Measurements from ENCODE around the gene IBA57.

DNA sequence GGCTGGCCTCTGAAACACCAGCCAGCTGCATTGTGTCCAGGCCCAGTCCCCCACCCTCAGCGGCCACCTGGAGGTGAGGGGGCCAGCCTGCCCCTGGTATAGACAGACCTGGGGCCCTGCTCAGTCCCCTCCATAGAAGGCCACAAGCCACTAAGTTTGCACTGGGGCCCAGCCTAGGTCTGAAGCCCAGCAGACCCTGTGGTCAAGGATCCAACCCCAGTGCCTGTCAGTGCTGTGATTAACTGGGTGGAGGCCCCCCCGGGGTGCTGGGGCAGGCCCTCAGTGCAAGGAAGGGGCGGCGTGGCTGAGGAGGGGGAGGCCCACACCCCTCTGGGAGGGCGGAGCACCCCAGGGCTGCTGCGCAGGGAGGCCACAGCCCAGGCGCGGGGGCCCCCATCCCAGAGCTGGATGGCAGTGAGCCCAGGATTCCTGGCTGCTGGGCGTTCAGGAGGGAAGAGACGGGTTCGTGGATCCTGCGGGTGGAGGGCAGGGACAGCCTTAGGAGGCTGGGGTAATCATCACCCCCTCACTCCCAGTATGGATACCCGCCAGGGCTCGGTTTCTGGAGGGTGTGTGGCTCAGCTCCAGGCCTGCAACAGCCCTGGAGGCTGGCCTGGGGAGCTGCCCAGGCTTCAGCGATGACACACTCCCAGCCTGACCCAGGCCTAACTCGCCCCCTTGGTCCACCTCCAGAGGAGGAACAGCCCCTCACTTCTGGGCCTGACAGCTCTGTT lies 793 bp downstream of the GJC2 start:
- PRO-cap = no peak

GRCh38 chr1:228165205-228166368 lies at the start of gene IBA57:
IBA57 (plus strand) TSS chr1:228165804.
- PRO-cap = bidirectional peak, plus-strand start at chr1:228165804, minus-strand start at chr1:228165501; unidirectional peak, plus-strand start at chr1:228165804; bidirectional peak, plus-strand start at chr1:228166201, minus-strand start at chr1:228165998

GRCh38 chr1:228217024-228217460 lies 9.2 kb downstream of the OBSCN start:
- PRO-cap = no peak

GRCh38 chr1:228275220-228275714 lies 67.4 kb downstream of the OBSCN start:
- PRO-cap = no peak

GRCh38 chr1:228298148-228298789 lies 90.4 kb downstream of the OBSCN start:
- PRO-cap = no peak

DNA sequence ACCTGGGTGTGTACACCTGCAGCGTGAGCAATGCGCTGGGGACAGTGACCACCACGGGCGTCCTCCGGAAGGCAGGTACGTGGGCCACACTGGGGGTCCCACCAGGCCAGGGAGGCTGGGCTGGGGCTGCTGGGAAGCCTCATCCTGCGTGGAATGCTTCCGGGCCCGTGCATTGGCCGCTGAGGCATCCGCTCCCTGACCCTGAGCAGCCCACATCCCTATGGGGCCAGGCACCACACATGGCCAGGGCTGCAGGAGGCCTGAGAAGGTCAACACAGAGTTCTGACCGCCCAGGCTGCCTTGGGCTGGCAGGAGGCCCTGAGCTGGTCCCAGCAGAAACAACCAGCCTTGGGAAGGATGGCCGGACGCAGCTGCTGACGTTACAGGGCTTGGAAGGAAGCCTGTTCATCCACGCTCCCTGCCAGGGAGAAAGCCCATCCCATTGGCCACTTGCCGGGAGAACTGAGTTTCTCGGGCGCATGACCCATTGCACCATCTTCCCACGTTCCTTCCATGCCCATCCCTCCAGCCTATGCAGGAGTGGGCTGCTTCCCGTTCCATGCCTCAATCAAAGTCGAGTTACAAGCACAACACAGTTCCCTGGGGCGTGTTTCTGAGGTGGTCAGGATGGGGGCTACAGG lies 31.8 kb downstream of the TRIM11 start:
- PRO-cap = no peak

- PRO-cap = no peak
Measured at GRCh38 chr1:228393791-228394555, 12.7 kb downstream of the TRIM11 start.

- PRO-cap = no peak
Measured at GRCh38 chr1:228401975-228402465, 4.6 kb downstream of the TRIM11 start.

DNA sequence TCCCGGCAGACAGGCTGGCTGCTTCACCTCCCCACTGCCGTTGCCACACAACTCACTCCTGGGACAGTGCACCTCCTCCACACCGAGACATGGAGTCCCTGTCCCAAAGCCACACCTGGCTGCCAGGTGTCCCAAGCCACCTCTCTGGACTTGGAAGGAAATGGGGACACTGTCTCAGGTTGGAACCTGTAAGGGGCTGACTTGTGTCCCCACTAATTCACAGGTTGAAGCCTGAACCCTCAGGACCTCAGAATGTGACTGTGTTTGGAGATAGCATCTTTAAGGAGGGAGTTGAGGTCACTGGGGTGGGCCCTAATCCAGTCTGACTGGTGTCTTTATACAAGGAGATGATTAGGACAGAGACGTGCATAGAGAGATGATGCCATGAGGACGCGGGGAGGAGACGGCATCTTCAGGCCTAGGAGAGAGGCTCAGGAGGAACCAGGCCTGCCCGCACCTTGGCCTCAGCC lies 3.7 kb upstream of the TRIM11 start:
- PRO-cap = no peak

DNA sequence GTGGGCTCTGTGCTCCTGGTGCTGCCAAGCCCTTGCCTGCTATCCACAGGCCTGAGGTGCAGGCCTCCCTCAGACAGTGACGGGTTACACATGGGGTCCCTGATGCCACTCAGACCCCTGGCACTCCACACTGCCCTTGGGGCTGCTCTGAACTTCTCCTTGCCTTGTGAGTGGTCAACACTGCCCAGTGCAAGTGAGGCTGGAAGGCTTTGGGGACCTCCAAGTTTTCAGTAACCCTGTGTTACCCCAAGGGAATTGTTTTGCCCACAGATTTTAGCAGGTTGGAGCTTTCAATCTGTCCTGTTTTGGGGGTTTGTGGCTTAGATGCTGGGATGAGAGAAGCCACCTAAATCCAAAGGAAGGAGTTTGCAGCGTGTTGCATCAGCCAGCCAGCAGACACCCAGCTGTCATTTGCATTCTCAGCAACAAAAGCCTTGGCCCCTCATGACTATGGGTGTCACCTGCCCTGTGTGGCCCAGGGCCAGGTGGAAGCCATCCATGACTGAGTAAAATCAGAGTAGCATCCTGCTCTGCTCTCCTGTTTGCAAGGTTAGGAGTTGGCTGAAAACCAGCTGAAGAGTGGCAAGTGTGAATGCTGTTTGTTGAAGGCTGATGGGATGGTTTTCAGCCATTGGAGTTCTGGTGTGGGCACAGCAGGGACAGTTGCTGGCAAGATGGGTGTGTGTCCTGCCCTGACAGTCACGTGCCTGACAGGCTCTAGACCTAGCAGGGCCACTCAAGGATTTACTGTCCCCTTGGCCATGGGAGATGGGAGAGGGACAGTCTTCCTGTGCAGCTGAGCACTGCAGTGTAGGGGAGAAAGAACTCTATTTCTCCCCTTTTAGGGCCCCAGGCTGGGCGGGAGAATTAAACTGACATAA lies 3.3 kb downstream of the RNF187 start:
- PRO-cap = no peak

- PRO-cap = no peak
Measured at GRCh38 chr1:228851940-228852566, 116.8 kb downstream of the RHOU start.

DNA sequence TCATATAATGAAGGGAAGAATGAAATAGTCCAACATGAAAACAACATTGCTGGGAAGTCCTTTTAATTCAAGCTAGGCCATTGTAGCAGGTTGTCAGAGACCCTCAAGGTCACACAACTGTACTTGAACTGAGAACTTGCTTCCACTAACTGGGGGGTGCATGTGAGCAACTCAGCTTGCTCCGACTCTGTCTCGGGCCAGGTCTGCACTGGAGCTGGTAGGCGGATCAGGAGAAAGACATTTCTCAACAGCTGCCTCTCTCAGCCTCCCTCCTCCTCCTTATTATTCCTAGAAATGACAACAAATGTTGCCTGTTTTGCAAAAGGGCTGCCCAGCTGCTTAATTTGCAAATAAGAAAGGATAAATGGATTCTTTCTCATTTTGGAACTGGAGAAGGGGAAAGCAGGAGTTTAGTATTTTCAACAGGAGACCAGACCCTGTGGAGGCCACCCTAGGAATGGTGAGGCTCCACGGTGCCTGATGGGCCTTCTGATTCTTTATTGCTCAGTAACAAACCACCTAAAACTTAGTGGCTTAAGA lies 140.5 kb downstream of the RHOU start:
- PRO-cap = no peak

DNA sequence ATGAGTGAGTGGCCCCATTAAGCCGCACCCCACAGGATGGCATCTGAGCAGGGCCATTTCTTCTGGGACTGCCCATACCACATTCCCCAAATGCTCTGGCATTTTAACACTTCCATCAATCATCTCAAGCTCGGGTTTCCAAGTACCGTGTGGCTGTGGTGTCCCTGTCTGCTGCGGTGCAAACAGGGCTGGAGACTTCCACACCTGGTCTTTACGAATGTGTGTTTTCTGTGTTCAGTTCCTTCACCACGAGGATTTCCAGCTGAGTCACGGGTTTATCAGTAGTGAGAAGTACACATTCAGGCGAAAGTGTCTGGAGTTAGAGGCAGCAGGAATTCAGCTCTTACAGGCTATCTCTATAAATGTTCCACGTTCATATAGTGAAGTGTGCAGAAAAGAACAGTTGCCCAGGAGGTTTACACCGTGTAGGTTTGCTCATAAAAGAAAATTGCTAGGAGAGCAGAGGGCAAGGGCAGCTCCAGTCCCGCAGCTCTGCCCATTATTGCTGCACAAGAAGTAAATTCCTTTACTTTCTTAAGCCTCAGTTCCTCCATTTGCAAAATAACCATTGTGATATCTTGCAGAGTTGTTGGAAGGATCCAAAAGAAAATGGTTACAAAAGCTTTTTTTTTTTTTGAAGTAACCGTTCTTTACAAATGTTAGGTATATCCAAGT lies 195.4 kb downstream of the RHOU start:
- PRO-cap = no peak

- PRO-cap = no peak
Measured at GRCh38 chr1:229121838-229122329, 149.0 kb upstream of the RAB4A start.

GRCh38 chr1:229199718-229200466 lies 71.0 kb upstream of the RAB4A start:
- PRO-cap = no peak

GRCh38 chr1:229227494-229227992 lies 43.4 kb upstream of the RAB4A start:
- PRO-cap = no peak

- PRO-cap = no peak
Measured at GRCh38 chr1:229296367-229297355, 25.8 kb downstream of the RAB4A start.

DNA sequence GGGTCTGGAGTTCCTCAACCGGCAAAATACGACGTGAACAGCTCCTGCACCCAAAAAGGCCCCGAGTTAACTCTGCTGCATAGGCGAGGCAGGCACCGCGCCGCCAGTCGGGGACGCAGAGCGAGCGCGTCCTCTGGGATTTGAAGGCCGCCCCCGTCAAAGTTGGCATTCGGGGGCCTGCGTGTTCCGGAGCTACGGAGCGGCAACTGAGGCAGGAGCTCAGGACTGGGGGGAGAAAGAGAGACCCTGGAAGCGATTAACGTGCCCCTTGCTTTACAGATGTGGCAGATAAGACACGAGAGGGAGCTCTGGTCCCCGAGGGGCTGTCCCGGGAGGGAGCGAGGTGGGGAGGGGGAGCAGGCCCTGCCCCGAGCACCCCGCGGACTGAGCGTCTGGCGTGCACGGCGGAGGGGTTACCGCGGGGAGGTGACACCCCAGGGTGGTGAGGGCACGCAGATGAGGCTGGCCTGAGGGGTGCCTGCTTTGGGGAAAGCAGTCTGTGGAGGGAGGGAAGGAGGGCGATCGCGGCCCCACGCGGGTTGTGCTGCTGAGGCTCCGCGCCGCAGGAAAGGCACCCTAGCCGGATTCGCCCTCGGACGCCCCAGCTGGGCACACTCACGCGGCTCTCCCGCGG lies 26.6 kb downstream of the ACTA1 start:
- PRO-cap = no peak

GRCh38 chr1:229412043-229412500 lies 21.8 kb downstream of the ACTA1 start:
- PRO-cap = no peak

GRCh38 chr1:229430079-229431015 lies 3.5 kb downstream of the ACTA1 start:
- PRO-cap = no peak